H1 (cell line): ENCODE data around the gene ATAD3A.

- RRBS = 83% methylated on average over 3 of the region's 23 CpGs
CAGE:
- cytosol, long polyA plus RNA = no peak
- long polyA plus RNA = no peak
- nucleus, long polyA plus RNA = no peak
Observed at GRCh38 chr1:1371977-1372762, 2.8 kb downstream of the AURKAIP1 start.

GRCh38 chr1:1374112-1375025, 638 bp downstream of the AURKAIP1 start:
- RRBS = no CpG with 5 or more reads among the region's 72 CpGs
CAGE:
- cytosol, long polyA plus RNA = no peak
- long polyA plus RNA = no peak
- nucleus, long polyA plus RNA = no peak

- RRBS = no CpG with 5 or more reads among the region's 13 CpGs
CAGE:
- cytosol, long polyA plus RNA = no peak
- long polyA plus RNA = no peak
- nucleus, long polyA plus RNA = no peak
Observed at GRCh38 chr1:1390035-1390627, 9.0 kb downstream of the CCNL2 start.

DNA sequence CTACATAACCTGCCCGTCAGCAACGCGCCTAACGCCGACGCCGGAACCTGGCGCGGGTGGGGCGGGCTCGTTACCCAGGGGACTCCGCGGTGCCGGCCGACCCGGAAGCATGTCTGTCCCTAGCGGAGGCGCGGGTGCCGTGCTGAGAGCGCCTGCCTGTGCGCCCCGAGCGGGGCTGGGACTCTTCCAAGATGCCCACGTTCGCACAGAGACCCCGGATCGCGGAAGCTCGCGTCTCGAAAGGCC, 231 bp upstream of the CCNL2 start:
- RRBS = 1% methylated on average over 8 of the region's 32 CpGs
CAGE:
- cytosol, long polyA plus RNA = start-site peak on the plus strand centred at position 136 of the sequence, 68 bp wide, 252 reads
- long polyA plus RNA = start-site peak on the plus strand centred at position 136 of the sequence, 70 bp wide, 227 and 160 reads in 2 replicates
- nucleus, long polyA plus RNA = start-site peak on the plus strand centred at position 121 of the sequence, 44 bp wide, 154 reads

- RRBS = no CpG with 5 or more reads among the region's 29 CpGs
CAGE:
- cytosol, long polyA plus RNA = no peak
- long polyA plus RNA = no peak
- nucleus, long polyA plus RNA = no peak
Observed at GRCh38 chr1:1442017-1442677, 6.7 kb downstream of the VWA1 start.

- RRBS = no CpG with 5 or more reads among the region's 28 CpGs
CAGE:
- cytosol, long polyA plus RNA = no peak
- long polyA plus RNA = no peak
- nucleus, long polyA plus RNA = no peak
Observed at GRCh38 chr1:1472696-1473268, 1.2 kb downstream of the ATAD3B start.

DNA sequence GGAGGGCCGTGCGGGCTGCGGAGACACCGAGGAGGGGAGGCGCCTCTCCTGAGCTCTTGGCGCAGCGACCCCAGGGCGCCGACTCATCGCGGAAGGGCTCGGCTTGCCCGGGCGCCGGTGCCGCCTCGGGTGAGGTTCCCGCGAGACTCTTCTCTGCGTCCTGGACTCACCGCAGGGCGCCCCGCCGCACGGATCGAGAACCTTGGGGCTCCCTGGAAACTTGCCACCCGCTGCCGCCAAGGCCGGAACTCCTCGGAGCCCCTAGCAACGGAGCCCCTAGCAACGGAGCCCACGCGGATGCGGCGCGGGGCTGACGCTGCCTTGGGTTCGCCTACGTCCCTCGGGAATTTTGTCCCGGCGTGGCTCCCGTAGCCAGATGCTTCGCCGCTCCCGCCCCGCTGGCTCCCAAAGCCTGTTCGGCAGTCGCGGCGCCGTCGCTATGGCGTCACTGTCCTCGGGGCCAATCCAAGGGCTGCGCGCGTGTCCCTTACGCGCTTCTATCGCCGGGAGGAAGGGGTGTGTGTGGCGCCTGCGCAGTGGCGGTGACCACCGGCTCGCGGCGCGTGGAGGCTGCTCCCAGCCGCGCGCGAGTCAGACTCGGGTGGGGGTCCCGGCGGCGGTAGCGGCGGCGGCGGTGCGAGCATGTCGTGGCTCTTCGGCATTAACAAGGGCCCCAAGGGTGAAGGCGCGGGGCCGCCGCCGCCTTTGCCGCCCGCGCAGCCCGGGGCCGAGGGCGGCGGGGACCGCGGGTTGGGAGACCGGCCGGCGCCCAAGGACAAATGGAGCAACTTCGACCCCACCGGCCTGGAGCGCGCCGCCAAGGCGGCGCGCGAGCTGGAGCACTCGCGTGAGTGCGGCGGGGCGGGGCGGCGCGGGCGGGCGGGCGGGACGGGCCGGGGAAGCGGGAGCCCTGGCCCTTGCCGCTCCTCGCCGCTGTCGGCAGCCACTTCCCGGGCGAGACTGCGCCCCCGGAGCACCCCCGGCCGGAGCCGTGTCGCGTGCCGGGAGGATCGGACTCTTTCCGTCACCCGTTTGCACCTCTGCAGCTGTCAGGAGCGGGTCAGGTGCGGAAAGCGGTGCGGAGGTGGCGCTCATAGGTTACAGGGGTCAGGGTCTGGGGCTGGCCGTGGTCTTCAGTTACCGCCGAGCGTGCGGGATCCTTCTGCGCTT, at the start of gene ATAD3A:
ATAD3A (plus strand) TSS at position 536 of the 1,170 bp plus-strand sequence.
- RRBS = under 1% methylated on average over 8 of the region's 154 CpGs
CAGE:
- cytosol, long polyA plus RNA = start-site peak on the plus strand centred at position 522 of the sequence, 86 bp wide, 180 reads
- long polyA plus RNA = no peak
- nucleus, long polyA plus RNA = no peak

DNA sequence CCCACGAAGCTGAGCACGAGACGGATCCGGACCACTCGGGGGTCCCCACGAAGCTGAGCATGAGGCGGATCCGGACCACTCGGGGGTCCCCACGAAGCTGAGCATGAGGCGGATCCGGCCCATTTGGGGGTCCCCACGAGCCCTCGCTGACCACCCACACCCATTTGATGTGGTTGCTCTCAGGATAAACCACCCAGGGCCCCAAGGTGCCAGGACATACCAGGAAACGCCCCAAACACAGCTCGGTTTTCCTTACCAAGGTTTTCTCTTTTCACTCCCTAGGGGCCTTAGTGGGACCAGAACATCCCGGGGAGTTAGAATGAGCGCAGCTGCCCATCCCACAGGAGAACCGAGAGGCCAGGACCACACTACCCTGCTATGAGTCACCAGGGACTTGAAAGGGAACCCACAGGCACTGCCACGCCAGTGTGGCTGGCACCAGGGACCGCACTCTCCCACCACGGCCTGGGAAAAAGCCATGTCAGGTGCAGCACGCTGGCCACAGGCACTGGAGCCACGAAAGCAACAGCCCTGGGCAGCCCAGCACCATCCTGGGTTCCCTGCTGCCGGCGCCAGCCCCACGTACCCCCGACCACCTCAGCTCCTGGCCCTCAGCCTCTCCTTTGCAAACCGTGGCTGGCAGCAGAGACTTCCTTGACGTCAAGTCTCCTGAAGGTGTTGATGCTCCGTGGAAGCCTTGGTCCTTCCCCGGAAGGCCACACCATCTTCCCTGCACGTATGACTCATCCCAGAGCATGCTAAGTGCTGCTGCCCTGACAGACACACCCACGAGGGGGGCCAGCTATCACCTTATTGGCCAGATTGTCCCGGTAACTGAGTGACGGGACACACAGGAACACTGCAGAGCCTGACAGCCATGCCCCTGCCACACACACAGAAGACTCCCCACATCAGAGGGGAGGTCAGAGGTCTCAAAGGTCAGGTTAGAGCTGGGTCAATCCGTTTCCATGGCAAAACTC, 14.1 kb upstream of the TMEM240 start:
- RRBS = no CpG with 5 or more reads among the region's 37 CpGs
CAGE:
- cytosol, long polyA plus RNA = no peak
- long polyA plus RNA = no peak
- nucleus, long polyA plus RNA = no peak

GRCh38 chr1:1599042-1599902, 663 bp downstream of the FNDC10 start:
- RRBS = 3% methylated on average over 4 of the region's 107 CpGs
CAGE:
- cytosol, long polyA plus RNA = no peak
- long polyA plus RNA = no peak
- nucleus, long polyA plus RNA = no peak

DNA sequence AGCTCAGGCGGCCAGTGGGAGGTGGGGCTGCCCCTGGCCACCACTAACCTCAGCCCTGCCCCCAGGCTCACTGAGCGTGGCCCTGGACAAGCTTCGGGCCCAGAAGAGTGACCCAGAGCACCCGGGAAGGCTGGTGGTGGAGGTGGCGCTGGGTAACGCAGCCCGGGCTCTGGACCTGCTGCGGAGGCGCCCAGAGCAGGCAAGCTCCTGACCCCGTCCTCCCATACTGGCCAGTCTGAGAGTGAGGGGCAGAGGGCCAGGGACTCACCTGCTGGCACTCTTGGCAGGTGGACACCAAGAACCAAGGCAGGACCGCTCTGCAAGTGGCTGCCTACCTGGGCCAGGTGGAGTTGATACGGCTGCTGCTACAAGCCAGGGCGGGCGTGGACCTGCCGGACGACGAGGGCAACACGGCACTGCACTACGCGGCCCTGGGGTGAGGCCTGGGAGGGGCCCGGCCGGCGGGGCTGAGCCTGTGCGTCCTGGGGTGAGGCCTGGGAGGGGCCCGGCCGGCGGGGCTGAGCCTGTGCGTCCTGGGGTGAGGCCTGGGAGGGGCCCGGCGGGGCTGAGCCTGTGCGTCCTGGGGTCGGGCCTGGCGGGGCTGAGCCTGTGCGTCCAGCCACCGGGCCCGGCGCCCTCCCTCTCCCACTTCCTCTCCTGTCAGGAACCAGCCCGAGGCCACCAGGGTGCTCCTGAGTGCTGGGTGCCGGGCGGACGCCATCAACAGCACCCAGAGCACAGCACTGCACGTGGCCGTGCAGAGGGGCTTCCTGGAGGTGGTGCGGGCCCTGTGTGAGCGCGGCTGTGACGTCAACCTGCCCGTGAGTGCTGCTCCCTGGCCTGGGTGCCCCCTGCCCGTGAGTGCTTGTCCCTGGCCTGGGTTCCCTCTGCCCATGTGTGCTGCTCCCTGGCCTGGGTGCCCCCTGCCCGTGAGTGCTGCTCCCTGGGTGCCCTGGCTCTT, 4.7 kb upstream of the MMP23B start:
- RRBS = 90% methylated on average over 16 of the region's 50 CpGs
CAGE:
- cytosol, long polyA plus RNA = no peak
- long polyA plus RNA = no peak
- nucleus, long polyA plus RNA = no peak

DNA sequence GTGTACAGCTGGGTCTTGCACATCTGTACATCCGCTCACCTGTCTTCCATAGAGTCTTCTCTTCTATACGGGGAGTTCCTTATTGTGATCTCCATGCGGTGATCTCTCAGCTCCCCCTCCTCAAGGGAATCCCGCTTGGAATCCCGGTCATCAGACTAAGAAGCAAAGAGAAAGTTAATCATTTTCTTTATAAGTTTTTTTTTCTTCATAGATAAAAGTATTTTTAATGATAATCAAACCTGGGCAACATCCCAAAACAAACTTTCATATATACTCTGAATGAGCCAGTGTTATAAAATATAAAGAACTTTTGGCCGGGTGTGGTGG, 3.5 kb downstream of the CDK11B start:
- RRBS = no CpG with 5 or more reads among the region's 6 CpGs
CAGE:
- cytosol, long polyA plus RNA = start-site peak on the minus strand centred at position 90 of the sequence, 63 bp wide, 278 reads
- long polyA plus RNA = no peak
- nucleus, long polyA plus RNA = start-site peak on the minus strand centred at position 91 of the sequence, 61 bp wide, 243 reads

- RRBS = 0% methylated on average over 1 of the region's 20 CpGs
CAGE:
- cytosol, long polyA plus RNA = no peak
- long polyA plus RNA = no peak
- nucleus, long polyA plus RNA = no peak
Observed at GRCh38 chr1:1782084-1782337, 3.7 kb upstream of the NADK start.

DNA sequence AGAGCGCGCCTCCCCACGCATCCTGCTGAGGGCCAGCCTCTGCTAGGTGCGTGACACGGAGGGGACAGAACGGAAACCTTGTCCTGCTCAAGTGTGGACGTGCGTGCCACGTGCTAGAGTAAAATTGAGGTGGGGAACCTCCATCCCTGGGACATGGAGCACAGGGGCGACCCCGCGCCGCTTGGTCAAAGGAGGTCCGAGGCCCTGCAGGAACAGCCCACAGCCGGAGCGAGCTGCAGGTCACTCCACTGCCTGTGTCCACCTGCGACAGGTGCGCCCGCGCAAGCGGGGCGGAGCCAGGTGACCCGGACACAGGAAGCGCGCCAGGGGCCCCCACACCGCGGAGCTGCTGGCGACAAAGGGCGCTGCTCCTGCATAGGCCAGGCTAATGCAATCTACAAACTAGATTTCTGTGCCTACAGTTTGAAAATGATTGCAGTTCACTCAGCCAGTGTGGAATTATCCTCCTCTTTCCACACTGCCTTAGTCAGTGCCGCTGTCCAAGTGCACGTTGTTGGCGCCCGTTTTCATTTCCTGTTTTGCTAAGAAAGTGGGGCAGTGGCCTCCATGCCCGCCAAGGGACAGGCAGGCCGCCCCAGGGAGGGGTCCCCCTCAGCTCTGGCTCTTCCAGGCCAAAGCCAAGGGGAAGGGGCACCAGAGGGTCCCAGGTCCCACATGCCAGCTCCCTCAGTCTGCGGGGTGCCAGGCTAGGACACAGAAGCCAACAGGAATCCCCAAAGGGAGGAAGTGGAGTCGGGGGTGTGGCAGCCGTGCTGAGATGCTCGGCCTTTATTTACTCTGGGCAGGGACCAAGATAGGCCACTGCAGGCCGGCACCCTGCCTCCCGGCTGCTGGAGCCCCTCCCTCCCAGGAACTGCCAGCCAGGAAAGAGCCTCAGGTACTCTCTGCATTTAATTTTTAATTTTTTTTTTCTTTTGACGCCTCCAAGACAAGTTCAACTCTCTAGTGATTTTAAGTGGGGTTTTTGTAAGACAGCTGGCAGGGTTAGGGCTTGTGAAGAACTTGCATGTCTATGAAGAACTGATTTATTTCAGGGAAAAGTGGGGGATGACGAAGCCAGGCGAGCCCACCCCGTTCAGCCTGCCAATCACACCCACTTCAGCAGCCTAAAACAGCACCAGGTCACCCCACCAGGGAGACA, 4.4 kb upstream of the NADK start:
- RRBS = 15% methylated on average over 8 of the region's 45 CpGs
CAGE:
- cytosol, long polyA plus RNA = no peak
- long polyA plus RNA = no peak
- nucleus, long polyA plus RNA = no peak

GRCh38 chr1:1790199-1790627, 11.9 kb upstream of the NADK start:
- RRBS = 100% methylated on average over 2 of the region's 15 CpGs
CAGE:
- cytosol, long polyA plus RNA = no peak
- long polyA plus RNA = no peak
- nucleus, long polyA plus RNA = no peak

DNA sequence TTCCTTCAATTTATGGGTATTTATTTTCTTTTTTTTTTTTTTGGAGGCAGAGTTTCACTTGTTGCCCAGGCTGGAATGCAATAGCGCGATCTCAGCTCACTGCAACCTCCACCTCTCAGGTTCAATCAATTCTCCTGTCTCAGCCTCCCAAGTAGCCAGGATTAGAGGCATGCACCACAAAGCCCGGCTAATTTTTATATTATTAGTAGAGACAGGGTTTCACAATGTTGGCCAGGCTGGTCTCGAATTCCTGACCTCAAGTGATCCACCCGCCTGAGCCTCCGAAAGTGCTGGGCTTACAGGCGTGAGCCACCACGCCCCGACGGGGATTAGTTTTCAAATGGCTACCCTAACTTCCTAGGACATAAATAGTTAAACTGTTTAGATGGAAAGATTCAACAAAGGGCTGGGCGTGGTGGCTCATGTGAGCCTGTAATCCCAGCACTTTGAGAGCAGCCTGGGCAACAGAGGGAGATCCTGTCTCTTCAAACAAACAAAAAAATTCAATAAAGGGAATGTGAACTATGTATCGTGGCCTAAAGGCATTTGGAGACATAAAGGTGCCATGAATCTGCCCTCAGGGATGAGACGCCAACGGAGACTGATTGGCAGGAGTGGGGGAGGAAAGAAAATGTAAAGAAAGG, 31.8 kb downstream of the GNB1 start:
- RRBS = no CpG with 5 or more reads among the region's 14 CpGs
CAGE:
- cytosol, long polyA plus RNA = no peak
- long polyA plus RNA = no peak
- nucleus, long polyA plus RNA = no peak

GRCh38 chr1:1863324-1863932, 27.5 kb downstream of the GNB1 start:
- RRBS = no CpG with 5 or more reads among the region's 3 CpGs
CAGE:
- cytosol, long polyA plus RNA = no peak
- long polyA plus RNA = no peak
- nucleus, long polyA plus RNA = no peak

DNA sequence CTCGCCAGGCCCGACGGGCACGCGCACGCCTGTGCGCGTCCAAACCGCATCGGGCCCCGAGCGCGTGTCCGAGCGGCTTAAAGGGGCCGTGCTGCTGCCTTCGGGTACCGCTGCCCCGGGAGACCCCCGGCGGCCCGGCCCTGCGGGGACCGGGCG, 140 bp upstream of the GNB1 start:
- RRBS = no CpG with 5 or more reads among the region's 25 CpGs
CAGE:
- cytosol, long polyA plus RNA = no peak
- long polyA plus RNA = no peak
- nucleus, long polyA plus RNA = no peak

- RRBS = 3% methylated on average over 24 of the region's 94 CpGs
CAGE:
- cytosol, long polyA plus RNA = no peak
- long polyA plus RNA = no peak
- nucleus, long polyA plus RNA = no peak
Observed at GRCh38 chr1:1908205-1909253, 6.5 kb upstream of the CALML6 start.

- RRBS = no CpG with 5 or more reads among the region's 31 CpGs
CAGE:
- cytosol, long polyA plus RNA = no peak
- long polyA plus RNA = no peak
- nucleus, long polyA plus RNA = no peak
Observed at GRCh38 chr1:1954699-1955213, 35.7 kb upstream of the TMEM52 start.

DNA sequence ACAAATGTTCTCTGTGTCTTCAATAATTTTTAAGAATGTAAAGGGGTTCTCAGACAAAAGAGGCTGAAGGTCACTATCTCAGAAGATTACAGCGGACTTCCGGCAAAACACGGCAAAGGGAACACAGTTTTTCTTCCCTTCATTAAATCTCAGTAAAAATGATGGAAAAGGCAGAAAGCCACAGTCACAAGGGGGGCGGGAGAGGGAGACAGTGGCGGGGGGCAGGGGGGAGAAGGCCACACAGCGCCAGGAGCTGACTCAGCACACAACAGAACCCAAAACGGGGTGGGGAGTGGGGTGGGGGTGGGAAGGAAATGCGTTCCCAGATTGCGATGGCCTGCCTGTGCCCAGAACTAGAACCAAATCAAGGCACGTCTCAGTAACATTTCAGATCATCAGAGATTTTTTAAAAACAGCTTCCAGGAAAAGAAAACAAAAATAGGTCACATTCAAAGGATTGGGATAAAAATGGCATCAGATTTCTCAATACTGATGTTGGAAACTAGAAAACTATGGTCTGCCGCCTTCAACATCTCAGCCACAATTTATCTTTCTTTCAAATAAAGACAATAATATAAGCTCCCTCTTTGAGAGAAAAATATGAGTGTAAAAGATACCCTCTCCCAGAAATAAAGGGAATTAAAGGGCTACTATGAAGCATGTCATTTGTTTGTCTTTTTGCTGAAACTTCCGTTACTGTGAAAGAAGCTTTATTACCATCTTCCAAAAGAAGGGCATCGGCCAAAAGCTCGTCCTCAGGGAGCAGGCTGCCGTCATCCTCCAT, 13.2 kb downstream of the CFAP74 start:
- RRBS = no CpG with 5 or more reads among the region's 15 CpGs
CAGE:
- cytosol, long polyA plus RNA = no peak
- long polyA plus RNA = no peak
- nucleus, long polyA plus RNA = no peak